Upper lobe of left lung (tissue), 5 donors: ENCODE measurements around the gene ZBTB18.

- PRO-cap, 2 experiments, result no peak in any of the 2 experiments
- RAMPAGE, long total RNA, 4 experiments, result no peak in any of the 4 experiments
Observed at GRCh38 chr1:237044676-237044979, 2.6 kb downstream of the RYR2 start.

- PRO-cap, 2 experiments, result no peak in any of the 2 experiments
- RAMPAGE, long total RNA, 4 experiments, result no peak in any of the 4 experiments
Observed at GRCh38 chr1:237470749-237471505, 419.8 kb downstream of the ZP4 start.

- PRO-cap, 2 experiments, result no peak in any of the 2 experiments
- RAMPAGE, long total RNA, 4 experiments, result start-site peak on the plus strand in 1 of 4 experiments, at chr1:237716898-237717208 at its widest, 5 reads per replicate
Observed at GRCh38 chr1:237716783-237717365, 173.8 kb downstream of the ZP4 start.

- PRO-cap, 2 experiments, result no peak in any of the 2 experiments
- RAMPAGE, long total RNA, 4 experiments, result no peak in any of the 4 experiments
Observed at GRCh38 chr1:239353391-239353872, 32.9 kb upstream of the CHRM3 start.

GRCh38 chr1:239368258-239368761 lies 18.1 kb upstream of the CHRM3 start:
- PRO-cap, 2 experiments, result no peak in any of the 2 experiments
- RAMPAGE, long total RNA, 4 experiments, result no peak in any of the 4 experiments

DNA sequence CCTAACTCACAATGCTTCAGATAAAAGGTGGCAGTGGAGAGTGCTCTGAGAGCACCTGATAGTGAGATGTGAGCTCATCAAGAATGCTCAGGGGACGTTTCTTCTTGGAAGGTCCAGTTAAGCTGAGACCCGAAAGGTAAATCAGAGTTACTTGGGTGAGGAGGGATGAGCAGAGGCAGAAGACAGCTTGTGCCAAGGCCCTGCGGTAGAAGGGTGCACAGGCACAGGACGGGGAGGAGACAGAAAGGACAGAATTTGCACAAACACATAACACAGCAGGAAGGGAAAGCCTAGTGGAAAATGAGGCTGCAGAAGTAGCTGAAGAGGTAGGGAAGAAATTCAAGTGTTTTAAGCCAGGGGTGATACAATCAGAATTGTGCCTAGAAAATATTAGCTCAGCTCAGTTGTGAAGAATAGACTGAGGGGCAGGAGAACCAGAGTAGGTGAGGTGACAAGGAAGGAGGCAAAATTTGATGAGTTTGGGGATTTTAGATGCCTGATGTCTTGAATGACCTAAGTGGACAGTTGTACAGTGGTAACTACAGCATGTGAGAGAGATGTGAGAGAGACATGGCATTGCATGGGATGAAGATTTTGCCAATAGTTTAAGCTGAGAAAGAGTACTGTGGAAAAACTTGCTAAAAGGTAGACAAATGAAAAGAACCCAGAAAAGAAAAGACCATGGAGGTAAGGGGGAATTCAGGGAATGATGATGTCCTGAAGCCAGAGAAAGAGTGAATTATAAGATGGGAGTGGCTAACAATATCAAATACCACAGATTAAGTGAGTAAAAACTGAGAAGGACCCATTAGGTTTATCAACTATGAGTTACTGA lies 328.2 kb downstream of the CHRM3 start:
- PRO-cap, 2 experiments, result no peak in any of the 2 experiments
- RAMPAGE, long total RNA, 4 experiments, result no peak in any of the 4 experiments

- PRO-cap, 2 experiments, result no peak in any of the 2 experiments
- RAMPAGE, long total RNA, 4 experiments, result start-site peak on the minus strand in 3 of 4 experiments, at chr1:239719043-239719104 at its widest, 5 to 14 reads per replicate
Observed at GRCh38 chr1:239718858-239719514, 332.6 kb downstream of the CHRM3 start.

GRCh38 chr1:239815845-239816541 lies 275.7 kb upstream of the FMN2 start:
- PRO-cap, 2 experiments, result no peak in any of the 2 experiments
- RAMPAGE, long total RNA, 4 experiments, result no peak in any of the 4 experiments

DNA sequence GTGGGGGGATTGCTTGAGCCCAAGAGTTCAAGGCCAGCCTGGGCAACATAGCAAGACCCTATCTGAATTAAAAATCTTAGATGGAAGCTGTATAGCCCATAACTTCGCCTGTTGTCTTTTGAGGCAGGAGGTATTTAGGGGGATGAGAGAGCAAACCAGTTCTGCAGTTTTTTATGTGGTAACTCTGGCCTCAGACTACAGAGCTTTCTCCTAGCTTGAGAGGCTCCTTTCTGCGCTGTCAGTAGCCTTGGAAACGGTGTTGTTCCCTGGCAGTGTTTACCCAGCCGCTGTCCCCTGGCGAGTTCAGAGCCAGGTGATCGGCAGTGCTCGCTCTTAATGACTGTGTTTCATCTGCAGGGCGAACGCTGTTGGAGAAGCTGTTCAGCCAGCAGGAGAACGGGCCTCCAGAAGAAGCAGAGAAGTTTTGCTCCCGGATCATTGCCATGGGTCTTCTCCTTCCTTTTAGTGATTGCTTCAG lies 31.2 kb downstream of the FMN2 start:
- PRO-cap, 2 experiments, result no peak in any of the 2 experiments
- RAMPAGE, long total RNA, 4 experiments, result no peak in any of the 4 experiments

GRCh38 chr1:241593084-241593846 lies 46.9 kb downstream of the CHML start:
- PRO-cap, 2 experiments, result no peak in any of the 2 experiments
- RAMPAGE, long total RNA, 4 experiments, result no peak in any of the 4 experiments

GRCh38 chr1:241612473-241613099 lies 27.6 kb downstream of the CHML start:
- PRO-cap, 2 experiments, result no peak in any of the 2 experiments
- RAMPAGE, long total RNA, 4 experiments, result no peak in any of the 4 experiments

- PRO-cap, 2 experiments, result no peak in any of the 2 experiments
- RAMPAGE, long total RNA, 4 experiments, result no peak in any of the 4 experiments
Observed at GRCh38 chr1:241629643-241630843, 10.1 kb downstream of the CHML start.

GRCh38 chr1:241749914-241750458 lies 97.9 kb downstream of the WDR64 start:
- PRO-cap, 2 experiments, result no peak in any of the 2 experiments
- RAMPAGE, long total RNA, 4 experiments, result no peak in any of the 4 experiments

DNA sequence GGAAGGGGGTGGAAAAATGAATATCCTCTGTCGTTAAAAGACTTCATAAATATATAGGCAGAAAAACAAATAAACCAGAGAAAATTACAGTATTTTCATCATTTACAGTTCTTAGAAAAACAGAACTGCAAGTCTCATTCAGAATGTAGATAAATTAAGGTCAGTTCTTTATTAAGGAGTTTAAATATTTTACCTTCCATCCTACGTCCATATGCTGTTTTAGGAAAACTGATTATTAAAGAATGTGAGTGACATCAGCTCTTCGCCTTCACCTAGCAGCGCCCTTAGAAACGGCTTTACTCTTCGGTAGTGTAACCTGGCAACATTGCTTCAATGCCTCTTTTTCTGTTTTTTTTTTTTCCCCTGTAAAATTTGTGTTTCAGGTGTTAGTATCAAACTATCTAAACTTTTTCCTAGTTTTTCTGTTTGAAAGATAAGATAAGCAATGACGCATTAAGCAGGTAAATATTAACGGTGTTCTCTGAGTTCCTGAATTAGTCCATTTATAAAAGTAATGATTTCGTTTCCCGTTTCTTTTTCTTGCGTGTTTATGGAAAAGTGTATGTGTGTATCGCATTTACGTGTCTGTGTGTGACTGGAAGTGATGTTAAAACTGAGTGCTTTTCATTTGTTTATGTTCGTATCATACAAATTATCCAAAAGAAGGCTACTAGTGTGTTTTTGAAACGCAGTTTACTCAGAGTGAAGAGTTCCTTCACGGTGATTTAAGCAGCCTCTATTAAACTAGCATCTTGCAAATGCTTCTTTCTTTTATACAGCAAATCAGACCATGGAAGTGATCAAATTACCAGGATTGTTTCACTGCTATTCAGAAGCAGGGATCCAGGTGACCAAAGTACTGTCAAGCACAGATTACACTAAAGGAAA lies 138.9 kb downstream of the SDCCAG8 start:
- PRO-cap, 2 experiments, result no peak in any of the 2 experiments
- RAMPAGE, long total RNA, 4 experiments, result no peak in any of the 4 experiments

DNA sequence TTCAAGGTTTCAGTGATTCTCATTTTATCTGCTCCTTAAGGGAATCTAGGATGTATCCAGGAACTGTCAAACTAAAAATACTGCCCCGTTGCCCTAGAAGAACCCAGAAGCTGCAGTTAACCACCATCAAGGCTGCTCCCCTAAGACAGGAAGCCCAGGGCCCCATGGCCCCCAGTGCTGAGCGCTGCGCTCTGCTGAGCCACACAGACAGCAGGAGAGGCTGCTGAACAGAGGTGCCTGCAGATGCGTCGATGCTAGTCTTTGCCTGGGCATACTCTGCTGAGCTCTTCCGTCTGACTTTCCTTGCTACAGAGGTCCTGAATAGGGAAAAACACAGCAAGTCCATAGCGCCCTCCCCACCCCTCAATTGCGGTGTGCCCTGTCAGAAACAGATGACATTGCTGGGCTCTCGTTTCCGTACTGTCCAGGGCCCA lies 252.3 kb downstream of the SDCCAG8 start:
- PRO-cap, 2 experiments, result no peak in any of the 2 experiments
- RAMPAGE, long total RNA, 4 experiments, result no peak in any of the 4 experiments

DNA sequence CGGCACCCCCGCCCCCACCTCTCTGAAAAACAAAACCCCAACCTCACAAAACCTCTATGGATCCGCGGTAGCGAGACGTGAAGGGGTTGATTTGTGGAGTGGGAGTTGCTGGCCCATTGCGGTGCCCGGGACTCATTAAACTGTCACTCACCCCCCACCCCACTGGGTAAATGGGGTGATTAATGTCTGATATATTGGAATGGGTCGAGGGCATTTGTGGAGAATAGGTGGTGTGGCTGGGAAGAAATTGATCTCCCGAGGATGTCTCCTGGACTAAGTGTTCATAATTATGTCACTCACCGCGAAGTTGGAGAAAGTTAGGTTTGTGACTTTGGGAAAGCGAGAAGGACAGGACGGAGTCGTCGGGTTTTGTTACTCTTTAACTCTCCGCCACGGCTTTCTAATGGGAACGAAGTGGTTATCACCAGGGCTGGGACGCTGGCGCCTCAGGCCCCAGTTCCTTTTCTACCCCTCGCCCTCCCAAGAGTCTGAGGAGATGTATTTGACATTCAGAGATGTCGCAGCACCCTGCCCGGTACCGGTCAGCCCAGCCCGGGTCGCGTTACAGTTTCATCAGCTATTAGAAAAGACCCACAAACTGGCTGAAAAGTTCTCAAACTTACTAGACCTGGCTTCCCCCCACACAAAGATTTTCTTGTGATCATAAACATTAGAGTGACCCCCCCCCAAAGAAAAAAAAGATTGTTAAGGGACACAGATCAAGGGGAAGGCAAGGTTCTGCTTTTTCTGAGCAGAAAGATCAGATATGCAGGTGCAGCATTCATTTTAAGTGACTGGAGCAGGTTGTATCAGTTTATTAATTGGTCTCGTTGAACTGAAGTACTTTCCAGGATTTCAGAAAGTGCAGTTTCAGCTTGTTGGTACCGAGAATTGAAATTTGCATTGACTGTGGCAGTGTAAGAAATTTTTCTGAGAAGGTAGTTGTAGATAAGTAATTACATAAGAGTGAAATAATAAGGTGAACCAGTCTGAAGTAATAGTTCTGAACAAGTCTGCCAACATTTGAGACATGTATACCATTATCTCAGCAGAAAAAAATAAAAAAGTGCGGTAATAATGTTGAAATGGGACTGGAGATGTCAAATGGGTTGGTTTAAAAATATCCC lies 964 bp upstream of the ZBTB18 start:
- PRO-cap, 2 experiments, result peak in 1 of 2 experiments; most common plus-strand start position 57 of the sequence (in 1); most common minus-strand start position 142 of the sequence (in 1)
- RAMPAGE, long total RNA, 4 experiments, result start-site peak on the plus strand in 1 of 4 experiments, centred at position 548 of the sequence, 6 reads per replicate

DNA sequence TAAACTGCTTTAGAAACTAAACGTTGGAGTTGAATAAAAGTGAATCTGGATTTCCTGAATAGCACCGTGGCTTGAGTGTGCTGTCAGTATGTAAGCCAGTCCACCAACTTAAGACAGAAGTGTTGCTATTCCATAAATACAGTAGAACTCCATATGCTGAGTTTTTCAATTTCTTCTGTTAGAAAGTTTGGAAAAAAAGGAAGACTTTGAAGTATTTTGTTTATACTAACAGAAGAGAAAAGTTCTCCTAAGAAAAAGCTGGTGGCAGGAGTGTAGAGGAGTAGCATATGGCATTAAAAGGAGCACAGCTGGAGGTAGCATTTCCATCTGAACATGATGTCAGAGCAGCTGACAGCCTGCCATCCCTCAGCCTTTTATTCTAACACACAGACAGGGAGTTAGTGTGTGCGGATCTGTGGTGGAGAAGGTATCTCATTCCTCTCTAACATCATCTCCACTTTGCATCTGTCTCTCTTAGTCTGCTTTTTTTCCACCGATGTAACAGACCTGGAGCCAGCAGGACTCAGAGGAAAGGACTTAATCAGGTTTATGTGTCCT lies at the start of gene ZBTB18:
Gene ZBTB18 (plus strand): TSS at position 401 of the 558 bp plus-strand sequence.
- PRO-cap, 2 experiments, result peak in 1 of 2 experiments; most common plus-strand start position 401 of the sequence (in 1); most common minus-strand start position 289 of the sequence (in 1)
- RAMPAGE, long total RNA, 4 experiments, result no peak in any of the 4 experiments

- PRO-cap, 2 experiments, result no peak in any of the 2 experiments
- RAMPAGE, long total RNA, 4 experiments, result no peak in any of the 4 experiments
Observed at GRCh38 chr1:244055015-244055192, 3.8 kb downstream of the ZBTB18 start.

GRCh38 chr1:244104187-244104827 lies 53.2 kb downstream of the ZBTB18 start:
- PRO-cap, 2 experiments, result no peak in any of the 2 experiments
- RAMPAGE, long total RNA, 4 experiments, result no peak in any of the 4 experiments

GRCh38 chr1:244269287-244269574 lies 83.2 kb upstream of the C1orf100 start:
- PRO-cap, 2 experiments, result no peak in any of the 2 experiments
- RAMPAGE, long total RNA, 4 experiments, result no peak in any of the 4 experiments